ENCODE results near the gene POTED.

DNA sequence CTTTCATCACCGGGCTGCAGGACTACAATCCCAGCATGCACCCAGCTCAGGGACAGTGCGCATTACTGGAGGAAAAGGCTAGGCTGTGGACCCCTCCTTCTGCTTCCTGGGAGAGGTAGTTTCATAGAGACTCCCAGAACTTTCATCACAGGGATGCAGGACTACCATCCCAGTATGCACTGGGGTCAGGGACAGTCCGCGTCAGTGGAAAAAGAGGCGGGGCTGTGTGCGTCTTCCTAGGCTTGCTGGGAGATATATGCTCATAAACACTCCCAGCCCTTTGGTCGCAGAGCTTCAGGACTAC, 4149.6 kb upstream of the TPTE start:
- PRO-cap = no peak

DNA sequence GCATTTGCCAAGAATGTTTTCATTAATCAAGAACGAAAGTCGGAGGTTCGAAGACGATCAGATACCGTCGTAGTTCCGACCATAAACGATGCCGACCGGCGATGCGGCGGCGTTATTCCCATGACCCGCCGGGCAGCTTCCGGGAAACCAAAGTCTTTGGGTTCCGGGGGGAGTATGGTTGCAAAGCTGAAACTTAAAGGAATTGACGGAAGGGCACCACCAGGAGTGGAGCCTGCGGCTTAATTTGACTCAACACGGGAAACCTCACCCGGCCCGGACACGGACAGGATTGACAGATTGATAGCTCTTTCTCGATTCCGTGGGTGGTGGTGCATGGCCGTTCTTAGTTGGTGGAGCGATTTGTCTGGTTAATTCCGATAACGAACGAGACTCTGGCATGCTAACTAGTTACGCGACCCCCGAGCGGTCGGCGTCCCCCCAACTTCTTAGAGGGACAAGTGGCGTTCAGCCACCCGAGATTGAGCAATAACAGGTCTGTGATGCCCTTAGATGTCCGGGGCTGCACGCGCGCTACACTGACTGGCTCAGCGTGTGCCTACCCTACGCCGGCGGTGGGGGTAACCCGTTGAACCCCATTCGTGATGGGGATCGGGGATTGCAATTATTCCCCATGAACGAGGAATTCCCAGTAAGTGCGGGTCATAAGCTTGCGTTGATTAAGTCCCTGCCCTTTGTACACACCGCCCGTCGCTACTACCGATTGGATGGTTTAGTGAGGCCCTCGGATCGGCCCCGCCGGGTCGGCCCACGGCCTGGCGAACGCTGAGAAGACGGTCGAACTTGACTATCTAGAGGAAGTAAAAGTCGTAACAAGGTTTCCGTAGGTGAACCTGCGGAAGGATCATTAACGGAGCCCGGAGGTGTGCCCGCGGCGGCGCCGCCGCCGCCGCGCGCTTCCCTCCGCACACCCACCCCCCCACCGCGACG, 2266.3 kb upstream of the TPTE start:
- PRO-cap = no peak

DNA sequence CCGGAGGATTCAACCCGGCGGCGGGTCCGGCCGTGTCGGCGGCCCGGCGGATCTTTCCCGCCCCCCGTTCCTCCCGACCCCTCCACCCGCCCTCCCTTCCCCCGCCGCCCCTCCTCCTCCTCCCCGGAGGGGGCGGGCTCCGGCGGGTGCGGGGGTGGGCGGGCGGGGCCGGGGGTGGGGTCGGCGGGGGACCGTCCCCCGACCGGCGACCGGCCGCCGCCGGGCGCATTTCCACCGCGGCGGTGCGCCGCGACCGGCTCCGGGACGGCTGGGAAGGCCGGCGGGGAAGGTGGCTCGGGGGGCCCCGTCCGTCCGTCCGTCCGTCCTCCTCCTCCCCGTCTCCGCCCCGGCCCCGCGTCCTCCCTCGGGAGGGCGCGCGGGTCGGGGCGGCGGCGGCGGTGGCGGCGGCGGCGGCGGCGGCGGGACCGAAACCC, 2124.0 kb upstream of the TPTE start:
- PRO-cap = no peak

DNA sequence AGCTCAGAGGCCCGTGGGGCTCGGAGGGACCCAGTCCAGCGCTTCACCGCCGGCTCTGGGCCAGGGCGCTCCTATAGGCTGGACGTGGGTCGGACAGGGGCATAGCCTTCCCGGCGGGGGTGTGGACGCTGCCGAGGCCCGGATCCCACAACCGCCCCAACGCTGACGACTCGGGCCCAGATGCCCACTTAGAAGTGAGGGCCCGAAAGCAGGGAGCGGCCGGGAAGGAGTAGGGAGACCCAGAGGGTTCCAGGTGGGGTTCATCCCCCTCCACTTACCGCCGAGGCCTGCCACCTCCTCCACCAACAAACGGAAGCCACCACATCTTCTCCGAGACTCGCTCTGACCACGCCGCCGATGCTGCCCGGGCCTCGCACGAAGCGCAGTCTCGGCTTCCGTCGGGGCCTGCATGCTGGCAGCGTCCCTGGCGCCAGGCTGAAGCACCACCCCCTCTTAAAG, 179.0 kb upstream of the TPTE start:
- PRO-cap = no peak

- PRO-cap = no peak
Observed at GRCh38 chr21:13609662-13610020, at the start of gene POTED. Gene POTED (plus strand): TSS chr21:13609777.

DNA sequence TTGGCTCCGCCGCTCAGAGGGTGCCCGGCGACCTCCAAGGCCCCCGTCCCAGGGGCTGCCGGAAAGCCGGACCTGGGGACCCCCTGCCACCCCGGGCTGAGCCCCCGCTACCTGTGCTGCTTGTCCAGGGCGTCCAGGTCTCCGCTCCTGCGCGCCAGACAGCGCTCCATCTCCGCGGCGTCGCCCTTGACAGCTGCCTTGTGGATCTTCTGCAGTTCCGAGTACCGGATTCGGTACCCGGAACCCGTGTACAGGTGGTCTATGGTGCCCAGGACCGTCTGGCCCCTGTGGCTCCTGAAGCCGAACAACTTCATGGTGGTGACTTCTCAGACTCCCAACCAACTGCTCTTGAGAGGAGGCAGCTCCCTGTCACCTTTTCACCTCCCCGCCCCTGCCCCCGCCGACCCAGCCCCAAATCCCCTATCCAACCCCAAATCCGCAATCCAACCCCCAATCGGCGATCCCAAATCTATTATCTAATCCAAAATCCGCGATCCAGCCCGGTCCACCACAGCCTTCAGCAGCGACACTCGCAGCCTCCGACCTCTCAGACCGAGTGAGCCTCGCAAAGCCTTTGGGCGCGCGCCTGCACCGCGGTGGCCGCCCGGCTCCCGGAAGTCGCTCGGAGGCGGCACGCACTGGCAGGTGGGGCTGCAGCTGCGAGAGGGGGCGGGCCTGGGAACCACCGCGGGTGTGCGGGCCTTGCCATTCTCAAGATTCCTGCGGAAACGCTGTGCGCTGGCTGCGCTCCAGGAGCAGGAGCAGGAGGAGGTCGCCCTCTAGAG, 231.0 kb downstream of the LIPI start:
- PRO-cap = no peak

DNA sequence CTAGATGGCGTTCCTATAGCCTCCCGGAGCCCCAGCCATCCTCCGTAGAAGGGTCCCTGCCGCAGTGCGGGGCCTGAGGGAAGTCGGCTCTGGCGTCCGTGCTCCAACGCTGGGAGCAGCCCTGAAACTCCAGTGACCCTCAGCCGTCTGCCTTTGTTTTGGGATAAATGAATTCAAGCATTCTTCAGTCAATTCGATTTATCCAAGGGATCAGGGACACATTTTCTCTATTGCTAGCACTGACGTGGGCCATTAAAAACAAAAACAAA, 645 bp upstream of the HSPA13 start:
- PRO-cap = no peak

GRCh38 chr21:14510718-14511447, 35.2 kb downstream of the SAMSN1 start:
- PRO-cap = no peak

- PRO-cap = no peak
Observed at GRCh38 chr21:14517716-14518783, 28.1 kb downstream of the SAMSN1 start.

DNA sequence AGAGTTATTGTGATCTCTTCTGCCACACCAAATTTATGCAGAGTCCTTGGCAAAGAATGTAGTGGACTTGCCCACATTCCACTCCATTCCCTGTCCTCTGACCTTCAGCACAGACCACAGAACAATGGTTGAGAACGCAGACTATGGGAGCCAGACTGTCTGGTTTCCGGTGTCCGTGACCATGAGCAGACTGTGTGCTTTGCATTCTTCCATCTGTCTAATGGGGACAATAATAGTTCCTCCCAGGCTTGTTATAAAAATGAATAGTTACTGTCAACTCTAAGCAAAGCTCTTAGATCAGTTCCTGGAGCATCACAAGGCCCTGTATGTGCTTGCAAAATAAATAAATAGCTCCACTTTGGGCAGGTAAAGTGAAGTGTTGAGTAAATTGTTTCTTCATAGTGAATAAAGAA, 140.7 kb upstream of the SAMSN1 start:
- PRO-cap = no peak

DNA sequence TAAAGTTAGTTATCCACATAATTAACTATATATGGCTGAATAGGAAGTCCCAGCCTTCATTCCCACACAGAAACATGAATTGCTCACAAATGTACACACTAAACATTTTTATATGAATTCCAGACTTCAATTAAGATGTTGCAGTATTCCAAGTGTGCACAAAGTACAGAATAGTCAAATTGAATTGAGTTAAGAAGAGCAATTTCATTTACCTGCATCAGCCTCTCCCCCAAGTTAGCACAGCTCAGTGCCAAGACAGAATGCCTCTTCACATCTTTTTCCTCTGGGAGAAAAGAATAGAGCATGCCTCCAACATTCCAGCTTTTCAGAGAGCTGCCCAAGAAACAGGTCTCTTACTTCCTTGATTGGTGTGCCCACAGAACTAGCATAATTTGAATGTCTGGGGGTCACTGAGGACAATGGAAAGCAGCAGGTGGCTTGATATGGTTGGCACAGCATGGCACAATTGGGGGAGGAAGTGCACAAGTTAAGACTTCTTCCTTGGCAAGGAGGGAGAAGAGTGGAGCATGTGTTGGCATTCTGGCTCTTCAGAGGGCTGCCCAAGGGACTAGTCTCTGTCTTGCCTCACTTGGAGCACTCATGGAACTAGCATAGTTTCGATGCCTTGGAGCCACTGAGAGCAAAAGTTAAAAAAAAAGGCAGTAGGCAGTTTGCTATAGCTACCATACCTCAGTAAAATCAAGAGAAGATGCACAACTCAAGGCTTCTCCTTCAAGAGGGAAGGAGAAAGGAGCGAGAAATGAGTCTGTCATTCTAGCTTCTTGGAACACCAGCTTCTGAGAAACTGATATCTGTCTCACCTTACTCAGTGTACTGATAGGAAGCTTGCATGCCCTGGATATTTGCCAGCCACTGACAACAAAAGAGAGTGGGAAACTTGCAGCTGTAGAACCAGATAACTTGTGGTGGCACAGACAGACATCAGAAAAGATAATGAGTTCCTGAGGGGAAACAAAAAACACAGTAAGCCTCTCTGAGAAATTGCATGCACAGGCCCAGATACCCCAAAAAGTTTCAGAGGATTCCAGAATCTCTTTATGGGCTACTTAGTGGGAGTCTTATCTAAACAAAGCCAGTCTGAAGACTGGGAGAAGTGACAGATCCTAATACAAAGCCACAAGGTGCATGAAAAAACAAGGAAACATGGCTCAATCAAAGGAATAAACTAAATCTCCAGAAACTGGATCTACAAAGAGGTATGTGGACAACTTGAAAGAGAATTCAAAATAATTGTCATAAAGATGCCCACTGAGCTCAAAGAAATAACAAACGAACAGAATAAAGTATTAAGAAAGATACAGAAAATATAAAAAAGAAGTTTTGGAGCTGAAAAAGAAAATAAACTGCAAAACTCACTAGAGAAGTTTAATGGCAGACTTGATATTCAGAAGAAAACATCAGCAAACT, 207.5 kb upstream of the SAMSN1 start:
- PRO-cap = no peak

GRCh38 chr21:14963280-14963809, 101.5 kb downstream of the NRIP1 start:
- PRO-cap = no peak

DNA sequence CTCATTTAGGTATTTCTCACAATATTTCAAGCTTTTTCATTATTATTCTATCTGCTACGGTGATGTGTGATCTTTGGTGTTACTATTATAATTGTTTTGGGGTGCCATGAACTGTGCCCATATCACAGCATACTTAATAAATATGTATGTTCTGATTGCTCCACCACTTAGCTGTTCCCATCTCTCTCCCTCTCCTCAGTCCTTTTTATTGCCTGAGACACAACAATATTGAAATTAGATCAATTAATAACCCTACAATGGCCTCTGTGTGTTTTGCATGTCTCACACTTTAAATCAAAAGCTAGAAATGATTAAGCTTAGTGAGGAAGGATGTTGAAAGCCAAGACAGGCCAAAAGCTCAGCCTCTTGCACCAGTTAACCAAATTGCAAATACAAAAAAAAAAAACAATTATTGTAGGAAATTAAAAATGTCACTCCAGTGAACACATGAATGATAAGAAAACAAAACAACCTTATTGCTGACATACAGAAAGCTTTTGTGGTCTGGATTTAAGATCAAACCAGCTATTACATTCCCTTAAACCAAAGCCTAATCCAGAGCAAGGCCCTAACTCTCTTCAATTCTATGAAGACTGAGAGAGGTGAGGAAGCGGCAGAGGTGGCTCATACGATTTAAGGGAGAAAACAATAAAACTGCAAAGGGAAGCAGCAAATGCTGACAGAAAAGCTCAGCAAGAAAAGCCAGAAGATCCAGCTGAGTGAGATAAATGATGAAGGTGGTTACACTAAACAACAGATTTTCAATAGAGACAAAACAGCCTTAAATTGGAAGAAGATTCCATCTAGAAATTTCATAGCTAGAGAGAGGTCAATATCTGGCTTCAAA, 81.8 kb downstream of the NRIP1 start:
- PRO-cap = no peak

DNA sequence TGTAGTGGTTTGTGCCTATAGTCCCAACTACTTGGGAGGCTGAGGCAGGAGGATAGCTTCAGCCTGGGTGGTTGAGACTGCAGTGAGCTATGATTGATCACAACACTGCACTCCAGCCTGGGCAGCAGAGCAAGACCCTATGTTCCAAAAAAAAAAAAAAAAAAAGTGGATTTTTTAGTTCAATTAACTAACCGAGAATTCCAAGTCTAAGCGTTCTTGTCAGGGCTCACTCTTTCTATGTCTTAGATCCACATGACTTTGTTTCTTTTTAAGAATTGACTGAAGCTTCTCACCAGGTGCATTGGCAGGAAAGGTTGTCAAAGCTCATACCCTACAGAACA, 130.4 kb upstream of the NRIP1 start:
- PRO-cap = no peak

DNA sequence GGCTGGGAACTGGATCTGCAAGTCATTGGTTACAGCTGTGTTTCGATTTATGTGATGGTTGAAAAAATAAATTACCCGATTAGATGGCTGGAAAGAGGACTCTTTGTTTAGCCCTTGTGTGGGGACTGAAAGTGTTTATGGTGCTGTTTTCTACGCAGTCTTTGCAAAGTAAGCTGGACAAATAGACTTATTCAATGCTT, 849.9 kb downstream of the USP25 start:
- PRO-cap = no peak

DNA sequence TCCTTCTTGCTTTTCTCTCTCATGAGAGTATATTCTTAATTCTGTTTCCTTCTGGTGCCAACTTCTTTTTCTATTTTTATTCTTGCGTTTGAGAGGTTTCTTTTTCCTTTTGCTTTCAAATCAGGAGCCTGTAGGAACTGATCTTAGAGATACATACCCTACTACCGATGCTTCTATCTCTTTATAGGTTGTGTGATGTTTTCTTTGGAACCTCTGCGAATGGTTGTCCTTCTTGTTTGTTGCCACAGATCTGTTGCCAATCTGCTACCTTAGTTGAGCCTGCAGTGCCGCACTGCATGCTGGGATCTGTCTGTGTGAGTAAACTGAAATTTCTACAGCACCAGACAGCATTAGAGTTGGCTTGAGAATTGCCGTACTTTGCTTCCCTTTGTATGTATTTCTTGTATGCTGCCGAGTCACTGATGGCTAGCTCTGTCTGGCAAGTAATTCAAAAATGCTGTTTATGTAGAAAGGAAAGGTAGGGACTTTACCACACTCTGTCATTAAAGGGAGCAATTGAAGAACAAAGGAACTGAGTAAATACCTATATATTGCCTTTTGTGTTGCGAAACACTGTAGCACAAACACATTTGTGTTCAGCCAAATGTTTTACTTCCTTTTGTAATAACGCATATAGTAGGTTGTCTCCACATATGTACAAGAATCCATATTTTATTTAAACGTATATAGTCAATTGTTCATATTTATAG, 857.3 kb downstream of the USP25 start:
- PRO-cap = no peak

DNA sequence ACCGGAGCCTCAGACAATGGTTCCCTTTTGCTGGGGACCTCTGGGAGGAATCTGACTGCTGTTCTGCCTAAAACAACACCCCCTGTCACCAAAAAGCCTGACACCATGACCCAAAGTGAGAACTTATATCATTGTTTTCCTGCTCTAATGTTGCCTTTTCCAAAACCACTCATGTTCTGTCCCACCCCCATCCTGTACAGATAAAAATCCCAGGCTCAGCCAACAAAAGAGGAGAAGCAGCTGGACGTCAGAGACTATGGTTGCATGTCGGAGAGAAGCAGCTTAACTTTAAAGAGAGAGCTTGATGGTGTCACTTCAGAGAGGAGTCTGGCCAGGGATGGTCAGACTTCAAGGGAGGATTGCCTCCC, 327.1 kb upstream of the CXADR start:
- PRO-cap = no peak

- PRO-cap = no peak
Observed at GRCh38 chr21:17513597-17514583, 1.0 kb downstream of the CXADR start.

- PRO-cap = no peak
Observed at GRCh38 chr21:17522781-17523102, 9.9 kb downstream of the CXADR start.

GRCh38 chr21:17789603-17789938, 29.6 kb downstream of the C21orf91 start:
- PRO-cap = no peak